Epithelial cell of proximal tubule (primary cell): Measurements from ENCODE around the genes BCL7B, VPS37D and METTL27.

- RAMPAGE, long total RNA: no peak
- RRBS: no CpG with 5 or more reads among the region's 7 CpGs
These were observed 3.7 kb downstream of the POM121 start for GRCh38 chr7:72928524-72929163.

DNA sequence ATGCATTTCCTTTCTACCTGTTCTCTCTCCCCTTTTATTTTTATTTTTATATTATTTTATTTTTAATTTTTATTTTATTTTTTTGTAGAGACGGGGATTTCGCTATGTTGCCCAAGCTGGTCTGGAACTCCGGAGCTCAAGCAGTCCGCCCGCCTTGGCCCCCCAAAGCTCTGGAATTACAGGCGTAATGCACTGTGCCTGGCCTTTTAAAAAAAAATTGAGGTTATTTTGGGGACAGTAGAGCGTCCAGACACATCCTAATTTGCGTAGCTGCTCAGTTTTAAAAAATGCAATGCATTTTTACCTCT is 23.1 kb downstream of the SPDYE8 start:
- RAMPAGE, long total RNA: no peak
- RRBS: no CpG with 5 or more reads among the region's 8 CpGs

GRCh38 chr7:73498449-73498876 is 23.6 kb downstream of the BAZ1B start:
- RAMPAGE, long total RNA: no peak

GRCh38 chr7:73557290-73558302 is at the start of gene BCL7B:
TSS of gene BCL7B (minus strand) at chr7:73557690.
- RAMPAGE, long total RNA: no peak
- RRBS: 2% methylated on average over 40 of the region's 100 CpGs

DNA sequence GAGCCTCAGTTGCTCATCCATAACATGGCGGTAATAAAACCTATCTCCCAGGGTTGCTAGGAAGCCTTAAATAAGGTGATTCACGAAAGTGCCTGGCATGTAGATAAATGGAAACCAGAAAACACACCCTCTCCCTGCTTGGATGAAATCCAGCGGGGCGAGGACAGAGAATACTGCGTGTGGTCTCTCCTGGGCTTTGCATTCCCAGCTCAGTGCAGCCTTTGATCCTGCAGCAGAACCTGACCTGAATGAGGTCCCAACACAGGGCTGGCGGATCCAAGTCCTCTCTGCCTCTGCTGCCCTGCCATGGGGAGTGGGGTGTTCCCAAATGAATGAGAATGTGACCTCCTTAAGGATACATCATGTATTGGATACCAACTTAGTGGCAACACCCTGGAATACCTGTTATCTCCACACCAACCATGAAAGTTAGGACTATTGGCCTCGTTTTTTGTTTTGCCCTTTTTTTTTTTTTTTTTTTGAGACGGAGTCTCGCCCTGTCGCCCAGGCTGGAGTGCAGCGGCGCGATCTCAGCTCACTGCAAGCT is 9.9 kb downstream of the MLXIPL start:
- RAMPAGE, long total RNA: no peak
- RRBS: no CpG with 5 or more reads among the region's 13 CpGs

DNA sequence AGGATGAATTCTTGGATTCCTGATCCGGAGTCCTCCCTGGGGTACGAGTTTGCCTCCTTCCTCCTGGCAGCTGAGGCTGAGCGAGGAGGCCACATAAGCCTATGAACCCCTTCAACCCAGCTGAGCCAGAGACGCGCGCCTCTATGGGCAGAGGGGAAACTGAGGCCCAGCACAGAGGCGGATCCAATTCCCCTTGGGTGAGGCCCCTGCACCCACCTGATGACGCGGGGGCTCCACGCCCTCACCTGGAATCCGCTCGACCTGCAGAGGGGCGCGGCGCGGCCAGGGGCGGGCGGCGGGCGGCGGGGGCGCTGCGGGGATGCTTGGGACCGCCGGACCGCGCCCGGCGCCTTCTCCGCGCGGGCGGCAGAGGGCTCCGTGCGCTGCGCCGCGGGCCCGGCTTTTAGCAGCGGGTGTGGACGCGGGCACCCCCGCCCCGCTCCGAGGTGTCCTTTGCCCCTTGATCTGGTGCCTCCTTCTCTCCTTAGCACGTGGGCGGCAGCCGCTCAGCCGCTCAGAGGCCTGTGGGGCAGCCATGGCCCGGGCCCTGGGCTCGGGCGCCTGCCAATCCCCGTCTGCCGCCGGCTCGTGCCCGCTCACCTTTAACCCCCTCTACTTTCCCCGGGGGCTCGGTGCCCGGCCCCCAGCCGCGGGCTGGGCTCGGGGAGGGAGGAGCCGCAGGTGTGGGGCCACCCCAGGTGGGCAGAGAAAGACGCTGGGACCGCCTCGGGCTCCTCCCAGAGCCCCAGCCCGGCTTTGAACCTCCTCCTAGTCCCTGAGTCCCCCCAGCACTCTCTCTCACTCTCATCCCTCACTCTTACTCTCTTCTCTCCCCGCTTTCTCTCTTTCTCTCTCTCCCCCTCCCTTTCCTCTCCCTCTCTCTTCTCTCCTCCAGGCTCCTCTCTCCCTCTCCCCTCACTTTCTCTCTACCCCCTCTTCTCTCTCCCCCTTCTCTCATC is 19.8 kb upstream of the VPS37D start:
- RAMPAGE, long total RNA: no peak
- RRBS: 2% methylated on average over 18 of the region's 69 CpGs

GRCh38 chr7:73666183-73666575 is 1.5 kb upstream of the VPS37D start:
- RAMPAGE, long total RNA: no peak
- RRBS: no CpG with 5 or more reads among the region's 12 CpGs

DNA sequence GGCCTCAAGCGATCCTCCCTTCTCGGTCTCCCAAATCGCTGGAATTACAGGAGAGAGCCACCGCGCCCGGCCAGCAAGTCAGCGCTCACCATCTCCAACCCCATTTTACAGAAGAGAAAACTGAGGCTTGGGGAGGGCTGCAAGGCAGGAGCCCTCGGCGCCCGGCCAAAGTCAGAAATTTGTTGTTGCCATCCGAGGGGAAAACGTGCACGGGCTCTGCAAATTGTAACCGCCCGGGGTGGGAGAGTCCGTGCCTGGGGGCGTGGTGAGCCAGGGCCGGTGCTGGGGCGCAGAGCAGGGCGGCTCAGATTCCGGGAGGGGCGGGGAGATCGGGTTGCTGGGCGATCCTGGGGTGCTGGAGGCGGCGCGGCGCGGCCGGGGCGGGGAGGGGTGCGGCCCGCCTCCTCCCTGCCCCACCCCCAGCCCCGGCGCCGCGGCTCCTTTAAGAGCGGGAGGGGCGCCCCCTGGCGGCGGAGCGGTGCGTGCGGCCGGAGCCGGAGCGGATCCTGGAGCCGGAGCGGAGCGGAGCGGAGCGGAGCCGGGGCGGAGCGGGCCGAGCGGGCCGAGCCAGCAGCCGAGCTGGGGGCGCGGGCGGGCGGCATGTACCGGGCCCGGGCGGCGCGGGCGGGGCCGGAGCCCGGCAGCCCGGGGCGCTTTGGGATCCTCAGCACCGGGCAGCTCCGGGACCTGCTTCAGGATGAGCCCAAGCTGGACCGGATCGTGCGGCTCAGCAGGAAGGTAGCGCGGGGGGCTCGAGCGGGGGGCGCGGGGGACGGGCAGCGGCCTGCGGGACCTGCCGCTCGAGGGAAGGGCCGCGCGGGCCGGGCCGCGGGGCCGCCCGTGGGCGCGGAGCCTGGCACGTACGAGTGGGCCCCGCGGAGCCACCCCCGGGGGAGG is at the start of gene VPS37D:
Gene VPS37D (plus strand): TSS at position 473 of the 897 bp plus-strand sequence.
- RAMPAGE, long total RNA: no peak
- RRBS: 2% methylated on average over 74 of the region's 104 CpGs

- RAMPAGE, long total RNA: no peak
- RRBS: no CpG with 5 or more reads among the region's 4 CpGs
These were observed 7.6 kb downstream of the VPS37D start for GRCh38 chr7:73675035-73675899.

DNA sequence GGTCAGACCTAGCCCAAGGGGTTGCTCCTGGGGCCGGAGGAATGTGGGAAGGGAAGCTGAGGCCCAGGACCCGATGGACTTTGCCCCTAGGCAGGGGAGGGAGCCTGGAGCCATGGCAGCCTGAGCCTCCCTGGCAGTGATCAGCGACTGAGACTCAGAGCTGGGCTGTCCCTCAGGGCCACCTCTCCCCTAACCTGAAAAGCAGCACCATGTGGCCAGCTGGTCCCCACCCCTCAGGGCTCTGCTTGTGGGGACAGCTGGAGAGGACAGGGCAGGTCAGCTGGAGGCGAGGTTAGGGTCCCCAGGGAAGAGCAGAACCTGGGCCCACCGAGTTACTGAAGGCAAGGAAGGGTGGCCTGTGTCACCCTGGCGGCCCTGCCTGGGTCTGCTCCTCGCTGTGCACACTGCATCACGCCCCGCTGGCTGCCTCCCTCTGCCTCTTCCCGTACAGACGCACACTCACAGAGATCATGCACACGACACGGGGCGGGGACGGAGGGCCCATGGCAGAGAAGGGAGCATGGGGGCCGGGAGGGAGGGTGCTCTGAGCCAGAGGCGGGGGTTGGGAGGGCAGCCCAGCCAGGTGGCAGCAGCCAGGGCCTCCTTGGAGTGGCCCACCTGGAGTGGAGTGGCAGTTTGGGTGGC is 16.5 kb downstream of the BUD23 start:
- RAMPAGE, long total RNA: no peak
- RRBS: no CpG with 5 or more reads among the region's 17 CpGs

- RAMPAGE, long total RNA: no peak
- RRBS: 51% methylated on average over 9 of the region's 33 CpGs
These were observed 15.7 kb downstream of the STX1A start for GRCh38 chr7:73703631-73704299.

DNA sequence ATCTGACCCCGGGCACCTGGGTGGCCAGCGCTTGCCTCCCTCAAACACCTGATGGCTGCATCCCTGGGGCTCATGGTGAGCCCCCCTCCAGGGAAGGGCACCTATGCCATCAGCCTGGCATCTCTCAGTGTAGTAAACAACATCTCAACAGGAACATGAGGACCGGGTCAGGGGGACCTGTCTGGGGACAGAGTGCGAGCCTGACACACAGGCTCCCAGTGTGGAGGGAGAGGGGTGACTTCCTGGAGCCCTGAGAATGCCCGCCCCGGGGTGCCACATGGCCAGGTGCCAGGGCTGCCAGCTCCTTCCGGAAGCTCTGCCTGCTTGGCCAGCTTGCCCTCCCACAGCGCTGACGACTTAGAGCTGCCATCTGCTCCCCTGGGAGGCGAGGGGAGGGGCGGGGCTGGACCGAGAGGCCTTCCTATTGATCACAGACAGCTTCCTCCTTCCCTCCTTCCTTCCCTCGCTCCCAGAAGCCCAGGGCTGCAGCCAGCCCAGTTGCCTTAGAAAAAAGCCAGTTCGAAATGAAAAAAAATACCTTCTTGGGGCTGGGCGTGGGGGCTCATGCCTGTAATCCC is 12.3 kb downstream of the STX1A start:
- RAMPAGE, long total RNA: no peak
- RRBS: 45% methylated on average over 5 of the region's 15 CpGs

DNA sequence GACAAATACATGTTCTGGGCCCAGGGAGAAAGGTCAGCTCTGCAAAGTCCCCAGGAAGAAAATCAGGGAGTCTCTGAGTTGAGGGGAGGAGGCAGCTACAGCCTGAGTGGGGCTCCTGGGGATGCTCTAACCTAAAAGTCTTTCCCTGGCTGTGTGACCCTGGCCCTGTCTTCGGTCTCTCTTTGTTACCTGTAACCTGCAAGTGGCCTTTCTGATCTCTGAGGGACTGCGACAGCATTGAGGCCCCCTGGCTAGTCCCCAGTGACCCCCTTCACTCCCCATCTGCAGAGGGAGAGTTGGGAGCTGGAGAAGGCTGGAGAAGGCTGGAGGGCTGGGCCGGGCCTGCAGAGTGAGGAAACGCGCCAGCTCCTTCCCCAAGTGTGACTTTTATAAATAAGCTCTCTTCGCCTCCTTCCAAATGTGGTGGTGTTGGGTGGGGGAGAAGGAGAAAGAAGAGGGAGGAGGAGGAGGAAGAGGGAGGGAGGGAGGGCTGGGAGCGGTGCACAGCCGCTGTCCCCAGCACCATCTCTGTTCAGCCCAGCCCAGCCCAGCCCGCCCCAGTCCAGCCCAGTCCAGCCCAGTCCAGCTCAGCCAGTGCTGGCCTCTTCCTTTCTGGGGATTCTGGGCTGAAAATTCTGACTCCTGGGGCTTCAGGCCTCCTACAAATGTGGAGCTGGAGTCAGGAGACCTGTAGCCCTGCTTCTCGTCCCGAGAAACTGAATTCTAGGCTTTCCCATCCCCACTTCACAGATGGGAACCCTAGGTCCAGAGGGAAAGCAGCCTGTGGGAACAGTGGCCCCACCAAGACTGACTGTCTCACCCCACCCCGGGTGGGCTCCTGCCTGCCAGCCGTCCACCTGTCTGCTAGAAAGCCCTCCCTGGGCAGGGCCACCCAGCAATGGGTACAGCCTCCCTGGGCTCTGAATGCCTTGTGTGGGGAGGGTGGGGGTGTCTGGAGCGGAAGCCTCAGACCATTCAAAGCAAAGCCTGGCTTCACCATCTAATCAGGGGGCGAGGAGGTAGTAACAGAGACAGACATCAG is 2.4 kb downstream of the STX1A start:
- RAMPAGE, long total RNA: no peak
- RRBS: no CpG with 5 or more reads among the region's 15 CpGs

DNA sequence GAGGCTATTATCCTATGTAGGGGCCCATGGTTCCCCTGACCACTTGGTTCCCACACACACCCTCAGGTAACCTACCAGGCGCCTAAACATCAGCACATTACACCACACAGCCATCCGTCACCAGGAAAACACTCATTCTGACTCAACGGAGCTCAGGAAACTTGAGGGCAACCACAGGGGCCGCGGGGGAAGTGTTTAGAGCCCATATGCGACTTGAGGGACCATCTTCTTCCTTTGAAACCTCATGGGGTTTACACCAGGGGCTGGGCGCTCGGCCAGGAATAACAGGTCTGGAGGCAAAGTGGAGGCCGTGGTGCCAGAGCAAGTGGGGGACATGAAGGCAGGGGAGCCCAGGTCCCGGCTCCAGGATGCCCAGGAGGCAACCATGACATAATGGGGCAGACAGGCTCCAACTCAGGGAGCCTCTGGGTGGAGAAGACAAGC is 1.5 kb downstream of the STX1A start:
- RAMPAGE, long total RNA: no peak
- RRBS: no CpG with 5 or more reads among the region's 10 CpGs

- RAMPAGE, long total RNA: no peak
- RRBS: no CpG with 5 or more reads among the region's 22 CpGs
These were observed 11.3 kb upstream of the ABHD11 start for GRCh38 chr7:73749693-73750595.

DNA sequence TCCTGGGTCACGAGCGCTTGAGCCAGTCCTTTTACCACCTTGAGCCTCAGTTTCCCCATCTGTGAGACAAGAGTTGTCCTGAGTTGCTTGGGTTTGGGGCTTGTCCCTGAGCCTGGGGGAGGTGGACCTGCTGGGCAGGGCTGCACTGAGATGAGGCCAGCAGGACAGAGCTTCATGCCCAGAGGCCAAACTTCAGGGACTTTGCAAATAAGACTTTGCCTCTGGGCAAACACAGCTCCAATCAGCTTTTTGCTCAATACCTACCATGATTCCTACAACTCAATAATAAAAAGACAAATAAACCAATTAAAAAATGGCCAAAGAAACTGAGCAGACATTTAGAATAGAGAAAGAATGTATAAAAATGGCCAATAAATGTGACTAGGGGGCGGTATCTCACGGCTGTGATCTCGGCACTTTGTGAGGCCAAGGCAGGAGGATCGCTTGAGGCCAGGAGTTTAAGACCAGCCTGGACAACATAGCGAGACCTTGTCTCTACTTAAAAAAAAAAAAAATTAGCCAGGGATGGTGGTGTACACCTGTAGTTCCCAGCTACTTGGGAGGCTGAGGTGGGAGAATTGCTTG is 4.3 kb upstream of the CLDN3 start:
- RAMPAGE, long total RNA: no peak
- RRBS: no CpG with 5 or more reads among the region's 7 CpGs

DNA sequence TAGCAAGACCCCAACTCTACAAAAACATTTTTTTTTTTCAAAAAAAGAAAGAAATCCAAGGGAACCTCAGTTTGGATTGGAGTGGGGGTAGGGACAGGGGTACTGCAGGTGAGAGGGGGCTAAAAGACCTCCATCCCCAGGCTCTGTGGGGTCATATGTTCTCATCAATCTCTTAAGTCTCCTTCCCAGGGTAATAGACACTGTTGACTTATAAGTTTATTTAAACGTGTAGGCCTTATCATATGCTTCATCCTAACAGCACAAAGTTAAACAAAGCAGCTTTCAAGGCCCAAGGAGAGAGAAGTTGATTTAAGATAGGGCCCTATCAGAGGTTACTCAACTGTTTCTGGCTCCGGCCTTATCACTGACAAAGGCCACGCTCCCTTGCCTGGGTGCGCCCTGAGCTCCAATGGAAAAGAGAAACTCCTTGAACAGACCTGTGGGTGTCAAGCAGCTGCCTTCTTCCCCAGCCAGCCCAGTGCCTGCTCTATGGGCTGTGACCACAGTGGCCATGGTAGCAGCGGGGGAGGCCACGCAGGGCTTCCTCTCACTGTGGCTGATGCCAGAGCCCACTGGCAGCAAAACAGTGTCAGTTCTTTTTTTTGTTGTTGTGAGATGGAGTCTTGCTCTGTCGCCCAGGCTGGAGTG is 23.5 kb upstream of the CLDN3 start:
- RAMPAGE, long total RNA: no peak
- RRBS: no CpG with 5 or more reads among the region's 7 CpGs

DNA sequence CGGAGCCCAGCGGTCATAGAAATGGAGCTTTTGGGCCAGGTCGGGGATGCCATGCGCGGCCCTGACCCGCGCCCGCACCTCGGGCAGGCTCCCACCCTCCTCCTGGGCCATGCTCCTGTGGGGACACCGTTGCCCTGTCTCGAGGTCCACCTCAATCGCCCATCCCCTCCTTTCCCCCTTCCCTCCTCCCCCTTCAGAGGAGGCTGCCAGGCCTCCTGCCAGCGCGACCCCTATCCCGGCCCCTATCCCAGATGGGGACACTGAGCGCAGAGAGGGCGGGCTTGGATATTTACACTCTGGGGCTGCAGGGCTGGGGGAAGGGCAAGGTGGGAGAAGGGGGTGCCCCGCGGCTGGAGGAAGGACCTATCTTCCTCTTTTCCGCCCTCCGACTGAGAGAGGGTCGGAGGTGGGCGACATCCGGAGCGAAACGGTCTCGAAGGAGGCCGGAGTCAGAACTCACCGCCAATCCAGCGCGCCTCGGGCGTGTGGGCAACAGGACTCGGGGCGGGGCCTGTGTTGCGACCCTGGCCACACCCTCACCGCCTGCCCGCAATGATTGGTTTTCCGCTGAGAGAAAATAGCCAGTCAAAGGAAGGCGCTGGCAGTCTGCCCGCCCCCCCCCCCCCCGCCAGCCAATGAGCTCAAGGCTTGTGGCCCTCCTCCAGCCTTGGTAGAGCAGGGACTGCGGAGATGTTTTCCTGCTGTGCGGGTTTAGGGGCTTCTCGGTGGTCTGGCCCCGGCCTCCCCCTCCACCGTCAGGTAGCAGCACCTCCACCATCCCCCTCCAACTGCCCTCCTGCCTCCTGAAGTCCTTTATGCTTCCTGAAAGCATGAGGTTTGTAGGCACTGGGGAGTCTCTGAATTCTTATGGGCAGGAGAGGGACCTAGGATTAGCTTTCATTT is at the start of gene METTL27:
Gene METTL27 (minus strand): TSS at position 487 of the 903 bp plus-strand sequence.
- RAMPAGE, long total RNA: no peak
- RRBS: 9% methylated on average over 1 of the region's 47 CpGs

DNA sequence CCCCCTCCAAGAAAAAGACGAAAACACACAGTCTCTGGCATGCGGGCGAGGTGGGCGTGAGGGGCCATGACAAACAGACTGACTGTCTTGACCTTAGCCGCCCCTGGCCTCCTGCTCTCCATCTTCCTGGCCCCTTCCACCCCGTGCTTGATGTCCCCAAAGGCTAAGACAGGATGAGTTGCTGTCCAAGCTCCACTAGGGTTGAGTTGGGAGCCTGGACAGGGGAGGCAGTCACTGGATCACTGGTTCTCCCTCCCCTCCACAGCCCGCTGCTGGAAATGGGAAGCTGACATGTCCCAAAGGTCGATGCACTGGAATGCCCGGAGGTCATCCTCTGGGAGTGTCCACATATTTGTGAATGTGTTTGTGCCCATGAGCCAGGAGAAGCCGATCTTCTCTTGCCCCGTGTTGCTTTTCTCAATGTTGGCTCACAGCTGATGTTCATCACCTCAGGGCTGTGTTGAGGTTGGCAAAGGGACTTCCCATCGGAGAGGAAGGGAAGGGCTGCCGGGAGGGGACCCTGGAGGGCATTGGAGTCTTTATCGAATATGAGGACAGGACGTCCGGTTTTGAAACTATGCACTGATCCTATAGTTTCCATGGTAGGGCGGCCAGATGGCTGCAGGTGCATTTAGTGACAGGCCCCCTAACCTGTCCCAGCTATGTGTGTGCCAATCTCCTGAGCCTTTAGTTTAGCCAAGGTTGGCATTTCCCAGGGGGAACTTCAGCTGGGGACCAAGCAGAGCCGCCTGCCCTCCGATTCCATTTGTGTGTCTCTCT is 19.5 kb downstream of the TMEM270 start:
- RAMPAGE, long total RNA: no peak
- RRBS: no CpG with 5 or more reads among the region's 19 CpGs

GRCh38 chr7:73890116-73890513 is 29.2 kb downstream of the TMEM270 start:
- RAMPAGE, long total RNA: no peak
- RRBS: no CpG with 5 or more reads among the region's 10 CpGs